AG04449 (cell line): ENCODE measurements around a stretch of chr6.

GRCh38 chr6:15089480-15090713, 156.0 kb upstream of the JARID2 start:
- RRBS = no CpG with 5 or more reads among the region's 20 CpGs

- RRBS = no CpG with 5 or more reads among the region's 13 CpGs
Measured at GRCh38 chr6:15267341-15268046, 21.6 kb downstream of the JARID2 start.

DNA sequence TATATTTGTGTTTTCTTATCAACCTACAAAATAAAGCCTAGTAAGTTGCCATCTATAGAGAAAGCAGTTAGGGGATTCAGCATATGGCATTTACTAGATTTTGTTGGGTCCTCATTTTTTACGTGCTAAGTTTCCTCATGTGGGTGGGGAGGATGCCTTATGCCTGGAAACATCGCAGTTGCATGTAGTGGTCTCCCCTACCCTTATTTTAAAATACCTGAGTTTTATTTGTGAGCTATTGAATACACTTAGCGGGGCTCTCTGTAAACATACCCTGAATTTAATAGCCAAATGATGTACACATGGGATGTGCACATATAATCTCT, 27.1 kb downstream of the JARID2 start:
- RRBS = no CpG with 5 or more reads among the region's 3 CpGs

DNA sequence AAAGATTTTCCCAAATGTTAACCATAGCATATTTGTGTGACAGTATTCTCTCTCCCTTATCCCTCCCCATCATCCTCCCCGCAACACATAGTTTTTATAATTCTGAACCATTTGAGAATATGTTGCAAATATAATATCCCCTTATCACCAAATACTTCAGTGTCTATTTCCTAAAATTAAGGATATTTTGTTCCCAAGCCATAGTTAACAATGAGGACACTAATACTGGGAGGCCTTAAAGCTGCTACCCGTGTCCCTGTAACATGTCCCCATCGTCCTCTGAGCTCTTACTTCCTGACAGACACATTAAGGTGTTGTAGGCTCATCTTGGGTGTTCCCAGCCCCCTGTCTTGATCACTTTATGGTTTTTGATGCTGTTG, 50.6 kb downstream of the JARID2 start:
- RRBS = no CpG with 5 or more reads among the region's 3 CpGs

GRCh38 chr6:15298939-15299480, 53.1 kb downstream of the JARID2 start:
- RRBS = no CpG with 5 or more reads among the region's 6 CpGs

GRCh38 chr6:15362731-15363297, 116.9 kb downstream of the JARID2 start:
- RRBS = no CpG with 5 or more reads among the region's 6 CpGs

DNA sequence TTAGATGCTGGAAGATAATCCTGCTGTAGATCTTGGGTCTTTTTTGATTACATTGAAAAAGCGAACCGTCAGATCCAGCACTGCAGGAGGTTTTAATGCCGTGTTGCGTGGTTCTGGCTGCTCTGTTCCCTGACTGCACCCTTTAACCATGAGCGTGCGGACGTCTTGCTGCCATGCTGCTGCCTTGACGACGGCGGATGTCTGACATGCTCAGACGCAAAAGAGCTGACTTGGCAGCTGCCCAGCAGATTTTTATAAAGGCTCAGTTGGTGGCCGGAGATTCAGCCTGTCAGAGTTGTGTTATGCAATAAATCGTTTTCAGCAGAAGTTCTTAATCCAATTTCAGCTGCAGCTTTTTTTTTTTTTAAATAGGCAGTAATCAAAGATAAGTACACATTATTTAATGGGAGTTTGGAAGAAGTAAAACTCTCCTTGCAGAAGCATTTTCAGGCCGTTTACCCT, 119.4 kb downstream of the JARID2 start:
- RRBS = no CpG with 5 or more reads among the region's 14 CpGs

DNA sequence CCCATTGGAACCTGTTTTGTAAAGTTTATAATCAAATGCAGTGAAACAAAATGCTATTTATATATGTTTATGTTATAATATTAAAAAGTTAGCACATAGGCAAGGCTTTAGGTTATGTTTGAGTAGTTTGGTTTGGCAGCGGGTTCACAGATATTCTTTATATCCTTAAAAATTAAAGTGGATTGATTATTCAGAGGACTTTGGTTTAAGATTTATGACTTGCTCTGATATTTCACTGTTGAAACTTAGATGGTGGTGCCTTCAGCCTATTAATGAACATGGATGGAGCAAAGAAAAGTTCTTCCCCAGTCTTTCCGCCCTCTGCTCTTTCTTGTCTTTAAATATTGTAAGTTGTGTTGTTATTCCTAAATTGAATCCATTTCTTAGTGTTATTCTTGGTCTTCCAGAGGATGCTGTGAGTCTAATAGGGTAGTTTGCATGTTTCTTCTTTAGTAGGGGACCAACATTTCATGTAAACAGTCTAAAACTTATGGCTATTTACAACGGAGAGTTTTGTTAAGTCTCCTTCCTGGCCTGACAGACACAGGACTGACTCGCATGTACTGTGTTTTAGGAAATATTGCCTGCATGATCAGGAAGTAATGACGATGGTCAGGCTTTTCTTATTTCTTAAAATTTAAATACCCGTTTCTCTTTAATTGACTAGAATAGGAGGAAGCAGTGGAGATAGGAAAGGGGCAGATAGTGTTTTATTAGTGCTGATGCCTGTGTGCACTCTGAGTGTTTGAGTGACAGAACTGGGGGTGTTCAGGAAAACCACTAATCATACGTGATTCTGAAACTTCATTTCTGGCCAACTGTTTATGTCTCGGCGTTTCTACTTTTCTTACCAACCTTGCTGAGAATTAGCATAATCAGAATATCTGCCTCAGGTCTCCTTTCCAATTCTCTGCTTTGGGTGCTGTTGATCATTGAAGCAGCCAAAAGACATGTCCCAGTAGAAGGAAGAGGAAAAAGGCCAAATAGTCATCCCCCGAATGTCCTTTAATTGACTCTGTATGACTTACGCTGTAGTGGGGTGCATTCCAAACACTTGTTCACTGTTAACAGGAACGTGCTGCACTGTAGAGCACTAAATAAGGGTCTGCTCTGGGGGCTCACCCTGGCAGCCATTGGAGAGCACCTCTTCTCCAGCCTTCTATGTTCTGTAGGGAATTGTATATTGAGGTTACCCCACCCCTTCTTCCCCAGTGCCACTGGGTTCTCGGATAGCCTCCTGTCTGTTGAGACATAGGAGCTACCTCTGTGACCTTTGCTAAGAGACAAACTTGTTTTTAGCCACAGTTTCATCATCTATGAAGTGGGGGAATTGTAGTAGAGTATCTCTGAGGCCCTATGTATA, 152.7 kb downstream of the JARID2 start:
- RRBS = no CpG with 5 or more reads among the region's 13 CpGs

- RRBS = no CpG with 5 or more reads among the region's 11 CpGs
Measured at GRCh38 chr6:15425768-15426889, 180.3 kb downstream of the JARID2 start.

DNA sequence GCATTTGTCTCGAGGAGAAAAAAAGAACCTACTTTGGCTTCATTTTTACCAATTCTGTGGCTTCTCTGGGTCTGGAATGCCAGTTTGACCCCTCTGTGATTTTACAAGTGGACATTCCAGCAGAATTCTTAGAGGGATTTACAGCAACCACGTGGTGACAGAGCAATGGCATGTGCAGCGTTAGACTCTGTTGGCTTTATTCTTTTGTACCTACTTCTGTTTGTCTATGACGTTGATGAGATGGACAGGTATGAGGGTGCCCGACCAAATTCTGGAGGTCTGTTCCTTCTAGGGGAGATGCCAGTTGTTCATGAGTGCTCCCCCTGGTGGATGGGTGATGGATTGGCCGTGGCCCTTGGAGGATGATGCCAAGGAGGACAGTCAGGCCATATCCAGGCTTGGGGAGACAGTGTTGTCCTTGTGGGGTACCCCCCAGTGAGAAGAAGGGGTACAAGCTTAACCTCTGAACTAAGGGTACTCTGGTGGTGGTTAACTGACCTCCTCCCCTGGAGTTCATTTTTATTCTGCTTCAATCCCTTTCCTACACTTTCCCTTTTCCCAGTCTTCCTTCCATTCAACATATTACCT, 198.6 kb downstream of the DTNBP1 start:
- RRBS = no CpG with 5 or more reads among the region's 6 CpGs

DNA sequence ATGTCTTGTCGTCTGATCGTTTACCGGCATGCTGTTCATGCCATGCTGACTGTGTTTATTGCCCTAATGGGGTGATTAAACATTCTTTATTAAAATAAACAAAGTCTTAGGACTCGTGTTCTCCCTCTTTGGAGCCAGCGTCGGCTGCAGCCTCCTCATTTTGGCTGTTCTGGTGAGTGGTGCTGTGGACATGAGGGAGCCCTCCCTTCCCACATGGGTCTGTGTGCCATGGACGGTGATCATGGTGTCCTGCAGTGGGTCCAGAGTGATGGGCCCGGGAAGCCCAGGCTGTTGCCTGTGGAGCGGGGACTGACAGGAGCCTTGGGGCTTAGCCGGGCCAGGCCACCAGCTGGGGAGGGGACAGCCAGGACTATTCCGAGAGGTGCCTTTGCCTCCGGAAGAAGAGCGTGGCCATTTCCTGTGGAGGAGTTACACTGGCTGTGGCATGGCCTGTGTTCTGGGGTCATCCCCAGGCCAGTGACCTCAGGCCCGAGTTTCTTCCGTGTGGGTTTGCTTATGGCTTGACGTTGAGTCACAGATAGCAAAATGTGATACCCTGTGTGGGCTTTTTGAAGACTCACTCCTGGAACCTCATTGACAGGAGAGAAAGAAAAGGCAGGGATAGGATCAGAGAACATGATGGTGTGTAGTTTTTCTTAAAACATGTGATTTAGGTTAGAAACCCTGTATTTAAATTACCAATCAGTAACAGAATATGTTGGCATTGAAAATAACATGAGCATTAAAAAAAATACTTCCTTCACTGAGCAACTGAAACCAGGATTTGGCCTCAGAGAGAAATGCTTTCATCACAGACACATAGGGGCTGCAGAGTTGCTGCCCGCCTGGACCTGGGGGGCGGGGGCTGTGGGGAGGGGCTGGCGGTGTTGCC, 153.3 kb downstream of the DTNBP1 start:
- RRBS = 89% methylated on average over 5 of the region's 19 CpGs

DNA sequence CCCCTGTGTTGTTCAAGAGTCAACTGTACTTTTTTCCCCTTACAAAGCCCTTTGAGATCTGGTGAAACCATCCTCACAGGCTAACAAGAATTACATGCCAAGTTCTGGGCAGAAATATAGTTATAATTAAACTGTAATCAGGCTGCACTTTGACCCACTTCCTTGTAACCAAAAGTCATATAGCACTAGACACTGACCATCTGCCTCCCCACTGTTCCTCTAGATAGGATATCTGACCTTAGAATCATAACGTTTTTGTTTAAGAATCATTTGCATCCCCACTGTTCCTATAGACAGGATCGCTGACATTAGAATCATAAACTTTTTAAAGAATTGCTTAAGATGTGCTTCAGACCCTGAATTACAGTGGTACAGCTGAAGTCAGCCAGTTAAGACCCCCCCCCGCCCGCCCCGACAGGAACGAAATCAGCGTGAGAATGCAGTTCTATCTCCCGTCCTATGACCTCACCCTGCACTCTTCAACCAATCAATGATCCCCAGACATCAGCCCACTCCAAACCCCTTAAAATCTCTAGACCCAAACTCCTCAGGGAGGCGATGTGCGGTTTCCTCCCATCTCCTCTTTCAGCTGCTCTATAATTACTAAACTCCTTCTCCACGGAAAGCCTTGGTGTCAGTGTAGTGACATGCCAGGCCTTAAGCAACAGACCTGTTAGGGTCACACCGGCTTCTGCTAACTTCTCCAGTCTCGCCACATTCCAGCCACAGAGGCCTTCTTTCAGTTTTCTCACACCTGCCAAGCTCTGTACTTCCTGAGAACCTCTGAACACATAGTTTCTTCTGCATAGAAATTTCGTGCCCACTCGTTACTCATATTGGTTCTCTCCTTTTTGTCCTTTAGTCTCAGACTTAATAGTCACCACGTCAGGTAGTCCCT, 93.6 kb downstream of the DTNBP1 start:
- RRBS = no CpG with 5 or more reads among the region's 16 CpGs

DNA sequence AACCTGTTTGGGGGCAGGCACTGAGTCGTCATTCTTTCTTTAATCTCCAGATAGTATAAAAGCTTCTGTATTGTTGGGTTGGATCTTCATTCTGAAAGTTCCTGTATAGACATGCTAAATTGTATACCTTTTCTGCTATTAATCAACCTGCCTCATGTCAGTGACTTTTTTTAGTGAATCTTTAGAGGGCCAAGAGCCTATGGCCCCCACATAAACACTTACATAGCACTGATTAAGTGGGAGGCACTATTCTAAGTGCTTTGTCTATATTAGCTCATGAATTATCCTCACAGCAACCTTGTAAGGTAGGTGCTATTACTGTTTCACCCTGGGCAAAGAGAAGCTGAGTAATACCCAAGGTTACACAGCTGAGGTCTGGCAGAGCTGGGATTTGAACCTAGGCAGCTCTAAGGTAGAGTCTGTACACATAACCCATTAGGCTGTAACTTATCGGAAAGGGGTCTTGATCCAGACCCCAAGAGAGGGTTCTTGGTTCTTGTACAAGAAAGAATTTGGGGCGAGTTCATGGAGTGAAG, 232.4 kb upstream of the DTNBP1 start:
- RRBS = no CpG with 5 or more reads among the region's 3 CpGs

- RRBS = no CpG with 5 or more reads among the region's 3 CpGs
Measured at GRCh38 chr6:15895731-15896119, 232.9 kb upstream of the DTNBP1 start.

DNA sequence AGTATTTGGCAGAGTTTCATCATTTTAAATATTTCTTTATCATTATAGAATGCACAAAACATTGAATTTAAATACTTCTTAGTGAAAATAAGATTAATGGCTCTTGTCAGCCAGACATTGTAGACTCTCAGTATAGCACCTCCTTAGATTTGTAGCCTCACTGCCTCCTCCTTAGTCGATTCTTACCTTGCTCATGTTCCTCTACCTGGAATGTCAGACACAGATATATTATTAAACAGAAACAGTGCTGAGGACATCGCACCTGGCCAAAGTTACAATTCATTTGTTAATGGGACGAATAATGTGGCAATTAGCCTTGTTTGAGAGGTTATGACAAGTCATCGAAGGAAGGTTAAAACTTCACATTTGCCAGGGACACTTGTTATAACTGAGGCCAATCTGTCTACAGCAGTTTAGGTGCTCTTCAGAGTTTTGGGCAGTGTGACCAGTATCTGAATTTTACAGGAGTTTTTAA, 11.0 kb downstream of the MYLIP start:
- RRBS = no CpG with 5 or more reads among the region's 4 CpGs

GRCh38 chr6:16244481-16245499, 6.4 kb downstream of the GMPR start:
- RRBS = no CpG with 5 or more reads among the region's 14 CpGs

GRCh38 chr6:16257902-16259127, 19.9 kb downstream of the GMPR start:
- RRBS = no CpG with 5 or more reads among the region's 17 CpGs

DNA sequence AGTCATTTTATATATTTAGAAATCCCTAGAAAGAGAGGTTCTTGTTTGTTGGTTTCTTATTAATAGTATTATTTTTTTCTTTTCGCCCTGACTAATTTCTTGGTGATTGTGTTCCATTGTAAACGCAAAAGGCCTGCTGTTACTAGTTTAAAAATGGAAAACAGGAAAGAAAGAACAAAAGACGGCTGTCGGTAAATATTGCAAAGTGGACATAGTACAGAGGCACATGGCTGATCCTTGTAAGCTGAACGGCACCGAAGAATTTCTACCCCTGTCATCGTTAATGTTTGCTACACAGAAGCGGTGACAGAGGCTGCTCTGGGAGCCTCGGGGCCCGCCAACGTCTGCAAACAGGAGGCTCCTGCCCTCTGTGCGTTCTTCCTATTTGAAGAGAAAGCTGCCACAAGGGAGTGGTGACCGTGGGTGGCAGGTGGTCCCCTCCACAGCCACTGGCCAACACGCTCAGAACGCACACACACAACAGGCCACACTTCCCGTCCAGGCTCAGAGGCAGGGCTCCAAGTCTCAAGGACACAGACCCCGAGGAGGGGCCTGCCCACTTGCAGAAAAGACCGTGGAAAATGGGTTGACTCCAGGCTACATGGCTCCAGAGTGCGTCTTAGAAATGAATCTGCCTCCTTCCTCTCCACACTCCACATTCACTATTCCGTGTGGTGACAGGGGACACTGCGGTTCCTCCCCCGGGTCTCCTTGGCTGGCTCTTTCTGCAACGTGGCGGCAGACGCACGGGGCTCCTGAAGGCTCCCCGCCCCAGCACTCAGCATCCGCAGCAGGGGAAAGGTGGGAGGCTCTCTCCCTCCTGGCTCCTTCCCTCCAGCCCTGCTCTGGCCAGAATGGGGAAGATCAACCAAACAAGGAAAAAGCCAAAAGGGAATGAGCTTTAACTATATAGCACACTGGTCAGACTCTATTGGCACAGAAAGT, 64.5 kb downstream of the GMPR start:
- RRBS = no CpG with 5 or more reads among the region's 28 CpGs

DNA sequence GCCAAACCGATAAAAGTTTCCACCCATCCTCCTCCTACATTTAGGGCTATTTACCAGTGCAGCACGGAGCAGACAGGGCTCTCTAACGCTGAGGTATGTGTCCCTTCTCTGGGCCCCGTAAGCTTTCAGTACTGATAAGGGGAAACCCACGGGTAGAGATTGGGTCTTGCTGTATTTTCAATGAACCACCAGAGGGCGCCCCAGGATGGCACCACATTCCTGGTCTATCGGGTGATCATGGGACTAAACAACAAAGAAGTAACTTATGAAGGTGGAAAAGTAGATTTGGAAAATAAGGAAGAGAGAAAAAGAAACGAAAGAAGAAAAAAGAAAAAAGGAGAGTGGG, 93.7 kb downstream of the GMPR start:
- RRBS = no CpG with 5 or more reads among the region's 8 CpGs

DNA sequence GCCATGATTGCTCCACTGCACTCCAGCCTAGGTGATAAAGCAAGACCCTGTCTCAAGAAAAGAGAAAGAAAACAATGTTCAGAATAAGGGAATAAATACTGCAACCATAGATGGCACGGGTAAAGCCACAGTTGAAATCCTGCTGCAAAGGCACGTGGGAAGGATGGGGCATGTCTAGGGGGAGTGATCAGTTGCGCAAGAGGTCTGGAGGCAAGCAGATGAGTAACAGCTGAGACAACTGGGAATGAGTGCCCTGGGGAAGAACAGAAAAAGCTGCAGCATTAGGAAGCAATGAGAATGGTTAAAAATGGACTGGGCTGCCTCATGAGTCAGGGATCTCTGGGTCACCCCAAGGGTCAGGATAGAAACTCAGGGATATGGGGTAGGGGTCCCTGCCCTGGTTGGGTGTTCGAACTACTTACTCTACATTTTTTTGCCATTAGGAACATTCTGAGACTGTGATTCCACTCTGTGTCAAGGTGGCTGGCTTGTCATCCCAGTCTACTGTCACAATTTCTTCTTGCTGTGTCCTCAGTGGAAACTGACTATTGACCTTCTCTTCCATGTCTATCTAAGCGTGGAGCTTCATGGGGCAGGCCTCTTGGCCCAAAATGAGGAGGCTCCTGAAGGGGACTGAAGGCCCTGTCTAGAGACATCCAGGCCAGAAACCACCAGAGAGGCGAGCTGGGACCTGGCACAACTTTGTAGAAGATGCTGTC, 96.4 kb downstream of the GMPR start:
- RRBS = no CpG with 5 or more reads among the region's 6 CpGs